Colon Carcinoma Metastatic in the Lung (tissue), 2 donors: ENCODE measurements around a stretch of chr10.

GRCh38 chr10:122044676-122045511 lies 55.9 kb downstream of the TACC2 start:
- PRO-cap, 2 experiments: no peak in any of the 2 experiments

GRCh38 chr10:122060252-122060515 lies 71.2 kb downstream of the TACC2 start:
- PRO-cap, 2 experiments: no peak in any of the 2 experiments

GRCh38 chr10:122087039-122087736 lies 98.2 kb downstream of the TACC2 start:
- PRO-cap, 2 experiments: no peak in any of the 2 experiments

DNA sequence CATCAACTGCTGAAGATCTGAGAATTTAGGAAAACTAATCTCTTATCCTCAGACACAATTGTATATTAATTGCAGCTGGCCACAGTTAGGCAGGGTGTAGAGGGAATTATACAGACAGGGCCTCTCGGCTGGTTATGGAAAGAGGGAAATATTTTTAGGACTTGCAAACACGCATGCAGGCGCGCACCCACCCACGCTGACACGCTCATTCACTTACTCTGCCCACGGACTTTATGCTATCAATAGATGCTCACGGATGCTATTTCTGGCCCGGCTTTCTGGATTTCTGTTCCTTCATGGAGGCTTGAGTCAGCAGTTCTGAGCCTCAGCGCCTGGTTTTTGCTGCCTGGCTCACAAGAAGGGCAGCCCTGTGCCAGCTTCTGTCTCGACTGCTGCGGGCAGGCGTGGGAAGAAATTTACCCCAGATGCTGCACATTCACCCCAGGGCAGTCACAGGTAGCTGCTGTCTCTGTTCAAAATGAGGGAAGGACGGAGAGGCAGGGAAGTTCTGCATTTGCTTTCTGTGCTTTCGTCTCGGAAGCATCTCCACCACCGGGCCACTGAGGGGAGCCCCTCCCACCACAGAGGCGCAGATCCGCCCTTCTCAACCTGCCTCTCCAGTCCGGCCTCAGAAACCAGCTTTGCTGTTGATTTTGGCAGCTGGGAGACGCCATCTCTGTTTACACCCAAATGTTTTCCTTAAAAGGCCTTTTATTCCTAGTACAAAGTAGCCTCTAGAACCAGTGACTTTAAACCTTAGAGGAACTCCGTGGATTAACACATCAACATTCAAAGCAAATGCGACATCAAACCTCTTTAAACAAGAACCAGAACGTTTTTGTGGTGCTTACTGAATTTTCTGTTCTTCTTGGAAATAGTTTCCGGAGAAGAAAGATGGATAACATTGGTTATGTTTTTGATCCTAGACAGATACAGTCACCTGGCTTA lies 116.2 kb upstream of the BTBD16 start:
- PRO-cap, 2 experiments: no peak in any of the 2 experiments

DNA sequence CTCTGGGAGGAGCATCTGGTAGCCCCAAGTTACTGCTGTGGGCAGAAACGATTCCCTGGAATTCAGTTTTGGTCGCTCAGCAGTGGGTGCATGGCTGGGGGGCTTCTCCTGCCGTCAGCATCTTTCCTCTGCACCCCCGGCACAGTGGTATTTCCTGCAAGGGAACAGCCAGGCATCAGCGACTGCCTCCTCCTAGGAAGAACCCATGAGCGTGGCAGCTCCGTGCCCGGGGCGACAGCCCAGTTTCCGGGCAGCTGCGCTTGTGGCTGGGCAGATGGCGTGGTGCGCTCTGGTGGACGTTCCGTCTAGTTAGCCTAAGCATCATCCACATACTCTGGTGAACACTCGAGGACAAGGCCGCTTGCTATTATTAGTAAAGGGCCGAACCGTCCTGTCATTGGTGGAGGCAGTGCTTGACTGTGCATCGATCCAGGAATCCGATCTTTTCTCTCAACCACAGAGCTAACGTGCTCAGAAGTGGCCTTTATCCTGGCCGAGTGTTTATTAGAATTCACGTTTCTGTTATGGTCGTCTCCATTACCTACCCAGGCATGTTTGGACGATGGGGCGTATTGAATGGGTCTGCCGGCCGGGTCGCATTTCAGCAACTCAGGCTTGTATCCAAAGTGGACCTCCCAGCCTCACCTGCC lies 106.8 kb upstream of the BTBD16 start:
- PRO-cap, 2 experiments: no peak in any of the 2 experiments

DNA sequence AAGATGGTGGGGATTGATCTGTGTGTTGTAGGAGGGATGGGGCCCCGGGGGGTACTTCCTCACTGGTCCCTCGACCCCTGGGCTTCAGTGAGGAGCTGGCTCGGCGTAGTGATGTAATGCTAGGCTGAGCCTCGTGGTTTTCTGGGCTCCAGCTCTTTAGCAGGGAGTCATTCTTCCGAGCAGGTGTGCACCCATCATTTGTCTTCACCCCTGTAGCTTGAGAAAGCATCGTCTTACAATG lies 106.3 kb upstream of the BTBD16 start:
- PRO-cap, 2 experiments: no peak in any of the 2 experiments

GRCh38 chr10:122211208-122211744 lies 59.8 kb upstream of the BTBD16 start:
- PRO-cap, 2 experiments: no peak in any of the 2 experiments

DNA sequence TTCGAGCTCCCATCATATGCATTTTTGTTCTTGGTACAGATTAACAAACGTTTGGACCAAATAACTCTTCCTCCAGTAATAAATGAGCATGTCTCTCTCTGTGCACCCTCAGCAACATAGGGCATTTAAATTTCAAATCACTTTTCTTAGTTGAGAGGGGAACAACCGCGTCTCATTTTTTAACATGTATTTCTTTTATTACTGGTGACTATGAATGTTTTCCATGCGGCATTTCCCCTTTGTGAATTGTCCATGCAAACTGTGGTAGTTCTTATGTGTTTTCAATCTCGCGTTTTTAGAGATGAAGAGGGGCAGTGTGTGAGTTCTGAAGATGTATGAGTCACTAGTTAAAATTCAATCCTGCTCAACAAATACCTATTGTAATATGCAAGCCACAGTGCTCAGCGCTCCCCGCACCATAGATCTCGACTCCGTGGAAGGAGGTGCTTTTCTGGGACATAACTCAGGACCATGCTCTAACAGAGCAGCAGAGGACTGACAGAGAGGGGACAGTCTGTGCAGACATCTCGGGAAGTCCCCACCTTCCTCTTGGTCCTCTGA lies 43.0 kb upstream of the PLEKHA1 start:
- PRO-cap, 2 experiments: peak in 2 of 2 experiments; most common plus-strand start position 419 of the sequence (in 1); most common minus-strand start position 241 of the sequence (in 2)

DNA sequence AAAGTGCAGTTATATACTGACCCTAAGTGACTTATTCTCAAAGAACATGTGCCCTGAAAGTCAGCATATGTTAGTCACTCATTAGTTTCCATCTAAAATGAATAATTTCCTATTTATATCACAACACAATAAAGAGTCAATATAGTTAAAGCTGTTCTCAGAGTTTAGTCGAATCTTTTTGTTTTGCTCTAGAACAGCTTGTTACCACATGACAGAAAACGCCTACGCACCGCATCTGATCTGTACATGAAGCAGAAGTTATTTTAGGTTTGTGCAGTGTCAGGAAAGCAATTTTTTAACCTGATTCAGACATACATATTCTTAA lies 33.2 kb downstream of the PLEKHA1 start:
- PRO-cap, 2 experiments: no peak in any of the 2 experiments

DNA sequence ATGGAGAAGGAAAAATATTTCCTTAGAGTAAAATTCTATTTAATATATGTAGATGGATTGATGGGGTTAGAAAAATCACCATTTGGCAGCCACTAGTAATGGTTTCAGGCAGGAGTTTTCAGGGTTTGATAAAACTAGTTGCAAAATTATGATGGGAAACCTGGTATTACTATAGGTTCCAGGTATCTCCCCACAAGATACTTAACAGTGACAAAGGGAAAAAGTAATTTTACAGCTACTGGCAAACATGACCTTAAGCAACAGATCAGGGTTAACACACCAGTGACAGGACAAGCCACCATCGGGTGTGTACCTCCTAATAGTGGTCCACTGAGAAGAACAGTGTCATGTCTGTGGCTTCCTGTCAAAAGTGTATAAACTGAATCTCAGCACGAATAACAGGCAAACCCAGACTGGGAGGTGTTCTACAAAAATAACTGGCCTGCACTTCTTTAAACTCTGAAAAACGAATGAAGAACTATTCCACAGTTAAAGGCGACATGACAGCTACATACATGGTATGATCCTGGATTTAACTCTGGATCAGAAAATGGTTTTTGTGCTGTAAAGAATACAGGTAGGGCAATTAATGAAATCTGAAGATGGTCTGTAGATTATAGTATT lies 32.2 kb upstream of the ARMS2 start:
- PRO-cap, 2 experiments: no peak in any of the 2 experiments

- PRO-cap, 2 experiments: no peak in any of the 2 experiments
Measured at GRCh38 chr10:122491150-122491824, 29.9 kb downstream of the HTRA1 start.

DNA sequence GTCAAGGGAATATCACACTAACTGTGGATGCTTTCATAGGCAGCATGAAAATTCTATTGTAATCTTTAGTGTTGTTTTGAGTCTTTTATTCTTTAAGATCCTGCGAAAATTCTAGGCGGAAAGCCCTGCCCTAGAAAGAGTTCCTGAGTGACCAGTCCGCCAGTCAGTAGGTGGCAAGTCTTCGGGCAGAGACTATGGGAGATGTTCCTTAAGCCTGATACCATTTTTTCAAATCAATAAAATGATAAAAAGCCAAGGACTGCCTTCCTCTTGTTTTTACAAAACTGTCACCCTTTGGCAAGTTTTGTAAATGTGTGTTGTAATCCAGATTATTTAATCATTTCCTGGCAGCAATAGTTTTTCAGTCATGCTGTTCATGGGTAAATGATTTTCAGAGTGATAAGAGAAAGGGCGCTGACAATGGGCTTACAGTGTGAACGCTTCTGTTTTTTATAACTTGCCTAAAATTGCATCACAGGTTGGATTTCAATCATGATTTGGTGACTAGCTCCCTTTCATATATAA lies 19.1 kb upstream of the DMBT1 start:
- PRO-cap, 2 experiments: no peak in any of the 2 experiments

- PRO-cap, 2 experiments: no peak in any of the 2 experiments
Measured at GRCh38 chr10:122878748-122879470, 472 bp downstream of the FAM24B start.

- PRO-cap, 2 experiments: no peak in any of the 2 experiments
Measured at GRCh38 chr10:122997632-122998160, 10.9 kb downstream of the IKZF5 start.

GRCh38 chr10:124009980-124010445 lies 83.4 kb downstream of the CHST15 start:
- PRO-cap, 2 experiments: no peak in any of the 2 experiments

DNA sequence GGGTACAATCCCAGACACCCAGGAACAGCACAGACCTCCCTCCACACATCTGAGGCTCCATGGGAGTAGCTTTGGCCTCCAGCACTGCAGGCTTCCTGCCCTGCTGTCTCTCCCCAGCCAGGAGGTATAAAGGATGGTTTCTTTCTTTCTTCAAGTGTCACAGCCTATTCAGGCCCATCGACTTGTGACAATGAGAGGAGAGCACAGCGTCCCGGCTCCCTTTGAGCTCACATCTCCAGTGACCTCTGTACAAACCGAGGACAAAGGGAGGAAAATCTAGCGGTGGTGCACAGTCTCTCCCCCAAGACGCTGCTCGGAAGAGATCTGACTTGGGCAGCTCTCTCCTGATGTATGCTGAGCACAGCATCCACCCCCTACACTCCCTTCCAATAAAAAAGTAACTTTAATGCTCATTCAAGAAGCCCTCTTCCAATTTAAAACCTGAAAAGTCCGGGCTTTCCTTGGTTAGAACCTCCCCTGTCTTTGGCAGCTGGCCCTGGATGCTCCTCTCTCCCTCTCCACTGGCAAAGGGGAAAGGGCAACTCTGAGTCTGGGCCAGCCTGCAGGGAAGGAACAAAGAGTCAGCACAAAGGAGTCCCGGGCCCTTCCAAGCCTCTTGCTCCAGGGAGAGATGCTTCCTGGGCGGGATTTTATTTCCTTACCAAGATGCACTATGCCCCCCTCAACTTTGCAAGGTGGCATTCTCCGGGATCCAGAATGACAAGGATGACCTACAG lies 18.0 kb downstream of the CHST15 start:
- PRO-cap, 2 experiments: no peak in any of the 2 experiments

DNA sequence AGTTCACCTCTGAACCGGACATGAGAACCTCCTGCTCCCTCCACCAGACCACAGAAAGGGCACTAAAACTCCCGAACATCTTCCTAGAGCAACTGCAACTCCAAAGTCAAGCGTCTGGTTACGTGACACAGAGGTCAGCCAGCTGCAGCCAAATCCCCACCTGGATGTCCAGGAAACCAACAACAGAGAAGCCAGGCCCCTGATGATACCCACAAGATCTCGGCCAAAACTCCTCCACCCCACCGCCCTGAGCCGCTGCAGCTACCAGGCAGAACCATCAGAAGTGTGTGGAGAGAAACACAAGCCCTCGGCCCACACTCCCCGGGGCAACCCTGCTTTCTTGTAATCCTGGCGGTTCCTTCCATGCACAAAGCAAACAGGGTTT lies 8.7 kb downstream of the CHST15 start:
- PRO-cap, 2 experiments: no peak in any of the 2 experiments

- PRO-cap, 2 experiments: no peak in any of the 2 experiments
Measured at GRCh38 chr10:124221929-124222431, 128.6 kb upstream of the CHST15 start.

GRCh38 chr10:124380865-124381635 lies 37.7 kb downstream of the OAT start:
- PRO-cap, 2 experiments: no peak in any of the 2 experiments

- PRO-cap, 2 experiments: peak in 1 of 2 experiments; most common minus-strand start chr10:124389249 (in 1)
Measured at GRCh38 chr10:124388959-124389689, 29.6 kb downstream of the OAT start.